Astrocyte (in vitro differentiated cells and primary cell): ENCODE measurements around the gene LGALS3BP.

DNA sequence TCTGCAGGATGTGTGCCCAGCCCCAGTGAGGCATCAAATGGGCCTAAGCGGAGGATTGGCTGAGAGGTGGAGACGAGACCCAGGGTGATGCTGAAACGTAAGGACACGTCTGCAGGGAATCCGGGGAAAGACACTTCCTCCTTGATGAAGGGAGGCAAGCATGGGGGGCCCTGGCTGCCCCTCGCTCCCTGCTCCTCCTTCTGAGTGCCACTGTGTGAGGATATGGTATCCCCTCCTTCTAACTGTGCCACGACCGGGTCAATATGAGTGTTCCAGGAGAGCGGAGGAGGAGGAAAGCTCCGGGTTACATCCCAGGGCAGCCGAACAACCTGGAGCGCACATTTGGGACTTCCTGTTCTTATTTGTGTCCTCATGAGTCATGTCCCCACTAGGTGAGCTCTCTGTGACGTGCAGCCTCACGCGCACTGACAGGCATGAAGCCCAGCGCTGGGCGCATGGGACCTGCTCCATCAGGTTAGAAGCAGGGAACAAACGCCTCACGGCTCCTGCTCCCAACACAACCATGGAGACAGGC, 92.8 kb upstream of the DNAH17 start:
- PRO-cap, result no peak
- RRBS, 2 experiments, result 98 to 100% methylated on average over 2 of the region's 19 CpGs

DNA sequence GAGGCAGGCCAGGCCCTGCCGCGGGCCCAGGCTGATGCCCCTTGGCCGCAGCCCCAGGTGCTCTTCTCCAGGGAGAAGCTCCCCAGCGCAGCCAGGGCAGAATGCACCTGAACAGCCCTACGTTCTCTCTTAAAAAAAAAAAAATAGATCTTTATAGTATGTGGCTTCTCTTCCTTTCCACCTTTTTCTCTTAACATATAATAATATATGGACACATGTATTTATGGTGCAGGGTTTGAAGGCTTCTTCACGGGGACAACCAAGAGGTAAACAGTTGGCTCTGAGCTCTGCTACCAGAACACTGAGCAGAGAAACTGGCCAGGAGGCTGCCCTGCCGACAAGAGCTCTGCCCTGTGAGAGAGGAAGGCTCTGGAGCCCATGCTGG, 98.3 kb upstream of the DNAH17 start:
- PRO-cap, result no peak
- RRBS, 2 experiments, result no CpG with 5 or more reads among the region's 7 CpGs

- PRO-cap, result no peak
- RRBS, 2 experiments, result 6 to 7% methylated on average over 3 of the region's 40 CpGs
Observed at GRCh38 chr17:78722821-78724248, 58.7 kb downstream of the CYTH1 start.

GRCh38 chr17:78768889-78769322, 13.2 kb downstream of the CYTH1 start:
- PRO-cap, result no peak
- RRBS, 2 experiments, result no CpG with 5 or more reads among the region's 3 CpGs

GRCh38 chr17:78785489-78785857, 3.4 kb upstream of the CYTH1 start:
- PRO-cap, result no peak
- RRBS, 2 experiments, result no CpG with 5 or more reads among the region's 3 CpGs

DNA sequence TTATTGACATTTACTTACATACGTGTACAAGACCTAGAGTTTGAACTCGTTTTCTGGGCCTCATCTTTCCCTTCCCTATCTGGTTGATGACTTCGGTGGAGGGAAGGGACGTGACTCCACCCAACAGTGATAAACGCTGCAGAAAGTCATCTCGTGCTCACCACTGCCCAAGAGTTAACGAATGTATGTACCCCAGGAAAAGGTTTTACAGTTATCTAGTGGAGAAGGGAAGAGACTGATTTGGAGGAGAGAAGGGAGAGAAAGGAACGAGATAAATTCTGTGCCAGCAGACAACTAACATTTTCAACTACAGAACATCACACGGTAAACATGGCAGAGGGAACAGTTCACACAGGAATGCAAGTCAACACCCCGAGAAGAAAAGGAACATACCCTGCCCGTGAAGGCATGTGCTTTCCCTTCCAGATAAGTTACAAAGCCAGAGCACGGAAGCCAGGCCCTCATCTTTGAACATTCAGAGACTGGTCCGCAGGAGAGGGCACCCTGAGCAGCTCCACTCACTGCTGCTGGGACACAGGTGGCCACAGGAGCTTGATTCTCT, 13.9 kb upstream of the CYTH1 start:
- PRO-cap, result no peak
- RRBS, 2 experiments, result no CpG with 5 or more reads among the region's 13 CpGs

DNA sequence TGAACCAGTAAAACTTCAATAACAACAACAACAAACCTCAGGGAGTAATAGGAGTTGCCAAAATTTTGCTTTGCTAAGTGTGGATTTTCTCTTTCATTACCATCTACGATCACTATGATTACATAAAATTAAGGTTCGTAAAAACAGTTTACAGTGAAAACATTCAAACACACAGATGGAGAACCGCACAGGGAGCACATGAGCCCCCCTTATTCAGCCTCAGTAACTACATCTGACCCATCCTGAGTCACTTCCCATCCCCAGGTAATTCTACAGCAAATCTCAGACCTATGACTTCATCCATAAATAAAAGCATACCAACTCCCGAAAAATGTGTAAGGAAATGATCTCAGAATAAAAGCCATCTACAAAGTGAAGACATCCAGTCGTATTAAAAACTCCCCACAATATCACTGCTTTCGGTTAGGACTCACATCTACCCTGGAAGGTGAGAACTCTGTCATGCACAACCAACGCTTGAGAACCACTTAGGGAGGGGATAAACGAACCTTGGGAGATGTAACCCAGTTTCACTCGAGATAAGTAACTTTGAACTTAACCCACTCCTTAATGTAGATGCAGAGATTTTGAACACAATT, 1.4 kb downstream of the USP36 start:
- PRO-cap, result no peak
- RRBS, 2 experiments, result no CpG with 5 or more reads among the region's 9 CpGs

DNA sequence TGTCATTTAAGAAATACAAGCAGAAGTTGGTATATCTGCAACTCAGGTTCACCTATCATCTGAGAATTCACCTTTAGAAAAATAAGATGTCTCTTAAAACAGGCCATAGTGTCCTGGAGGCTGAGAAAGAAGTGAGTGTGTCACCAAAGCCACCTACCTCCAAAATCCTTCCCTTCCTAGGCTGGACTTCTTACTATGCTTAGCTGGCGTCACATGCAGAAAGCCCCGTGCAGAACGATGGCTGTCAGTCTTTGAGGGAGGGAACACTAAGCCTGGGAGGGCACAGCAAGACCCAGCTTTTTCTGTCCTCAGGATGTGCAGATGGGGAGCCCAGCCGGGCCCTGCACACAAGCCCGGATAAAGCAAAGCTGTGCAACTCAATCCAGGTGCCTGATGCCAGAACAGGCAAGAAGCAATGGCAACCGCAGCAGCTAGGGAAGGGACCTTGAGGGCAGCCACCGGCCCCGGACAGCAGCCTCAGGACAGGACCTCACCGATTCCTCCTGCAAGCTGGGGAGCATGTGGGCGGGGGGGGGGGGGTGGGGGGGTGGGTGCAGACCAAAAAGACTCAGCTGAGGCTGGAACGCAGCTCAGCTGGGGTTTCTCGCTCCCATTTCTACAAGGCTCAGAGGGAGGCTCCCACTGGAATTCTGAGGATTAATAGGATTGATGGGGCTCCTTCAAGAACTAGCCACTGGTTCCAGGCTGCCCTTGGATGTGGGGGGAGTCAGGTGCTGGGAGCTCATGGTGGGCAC, 14.0 kb upstream of the USP36 start:
- PRO-cap, result no peak
- RRBS, 2 experiments, result 87% methylated on average over 2 of the region's 12 CpGs; no CpG with 5 or more reads in 1 of the 2 experiments

- PRO-cap, result no peak
- RRBS, 2 experiments, result no CpG with 5 or more reads among the region's 11 CpGs
Observed at GRCh38 chr17:78933192-78933806, 8.1 kb upstream of the TIMP2 start.

GRCh38 chr17:78947283-78948049, 22.3 kb upstream of the TIMP2 start:
- PRO-cap, result no peak
- RRBS, 2 experiments, result no CpG with 5 or more reads among the region's 16 CpGs

DNA sequence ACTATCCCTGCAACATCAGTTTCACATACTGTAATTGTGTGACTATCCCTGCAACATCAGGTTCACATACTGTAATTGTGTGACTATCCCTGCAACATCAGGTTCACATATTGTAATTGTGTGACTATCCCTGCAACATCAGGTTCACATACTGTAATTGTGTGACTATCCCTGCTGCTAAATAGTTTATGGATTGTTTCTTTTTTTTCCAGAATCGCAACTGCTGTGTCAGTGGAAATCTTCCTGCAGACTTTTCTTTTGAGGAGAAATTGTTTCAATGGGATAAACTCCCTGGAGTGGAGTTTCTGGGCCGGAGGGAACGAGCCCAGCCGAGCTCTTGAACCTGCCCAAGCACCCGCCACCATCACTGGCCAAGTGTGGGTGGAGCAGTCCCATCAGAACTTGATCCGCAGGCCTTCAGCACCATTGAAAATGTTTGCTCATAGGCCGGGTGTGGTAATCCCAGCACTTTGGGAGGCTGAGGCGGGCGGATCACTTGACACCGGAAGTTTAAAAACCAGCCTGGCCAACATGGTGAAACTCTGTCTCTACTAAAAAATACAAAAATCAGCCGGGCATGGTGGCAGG, 4.6 kb downstream of the LGALS3BP start:
- PRO-cap, result no peak
- RRBS, 2 experiments, result no CpG with 5 or more reads among the region's 11 CpGs

DNA sequence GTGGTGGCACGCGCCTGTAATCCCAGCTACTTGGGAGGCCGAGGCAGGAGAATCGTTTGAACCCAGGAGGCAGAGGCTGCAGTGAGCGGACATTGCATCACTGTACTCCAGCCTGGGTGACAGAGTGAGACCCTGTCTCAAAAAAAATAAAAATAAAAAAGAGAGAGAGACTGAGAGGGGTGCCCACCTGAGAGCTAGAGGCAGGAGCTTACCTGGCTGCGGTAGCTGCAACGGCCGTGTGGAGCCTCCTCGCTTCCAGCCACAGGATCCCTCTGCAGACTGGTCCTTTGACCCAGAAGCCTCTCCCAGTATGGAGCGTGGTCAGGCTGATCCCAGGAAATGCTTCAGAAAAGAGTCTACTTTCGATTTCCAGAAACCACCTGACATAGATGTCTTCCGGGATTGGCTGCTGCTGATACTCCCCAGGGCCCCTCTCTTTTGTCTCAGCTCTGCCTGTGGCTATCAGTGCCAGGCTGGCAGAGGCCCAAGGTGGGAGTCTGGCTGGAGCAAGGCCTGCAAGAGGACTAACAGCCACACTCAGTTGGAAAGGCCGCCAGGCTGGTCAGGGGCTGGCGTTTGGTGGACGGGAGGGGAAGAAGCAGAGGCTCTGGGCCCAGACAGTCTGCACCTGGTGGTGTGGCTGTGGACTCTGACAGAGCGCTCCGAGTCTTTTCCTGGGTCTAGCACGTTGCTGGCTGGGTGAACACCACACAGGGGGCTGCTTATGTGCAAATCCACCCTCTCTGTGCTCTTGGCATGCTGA, at the start of gene LGALS3BP:
LGALS3BP (minus strand) TSS at position 312 of the 763 bp plus-strand sequence.
- PRO-cap, result bidirectional peak, plus-strand start at position 465 of the sequence, minus-strand start at position 312 of the sequence
- RRBS, 2 experiments, result no CpG with 5 or more reads among the region's 18 CpGs

DNA sequence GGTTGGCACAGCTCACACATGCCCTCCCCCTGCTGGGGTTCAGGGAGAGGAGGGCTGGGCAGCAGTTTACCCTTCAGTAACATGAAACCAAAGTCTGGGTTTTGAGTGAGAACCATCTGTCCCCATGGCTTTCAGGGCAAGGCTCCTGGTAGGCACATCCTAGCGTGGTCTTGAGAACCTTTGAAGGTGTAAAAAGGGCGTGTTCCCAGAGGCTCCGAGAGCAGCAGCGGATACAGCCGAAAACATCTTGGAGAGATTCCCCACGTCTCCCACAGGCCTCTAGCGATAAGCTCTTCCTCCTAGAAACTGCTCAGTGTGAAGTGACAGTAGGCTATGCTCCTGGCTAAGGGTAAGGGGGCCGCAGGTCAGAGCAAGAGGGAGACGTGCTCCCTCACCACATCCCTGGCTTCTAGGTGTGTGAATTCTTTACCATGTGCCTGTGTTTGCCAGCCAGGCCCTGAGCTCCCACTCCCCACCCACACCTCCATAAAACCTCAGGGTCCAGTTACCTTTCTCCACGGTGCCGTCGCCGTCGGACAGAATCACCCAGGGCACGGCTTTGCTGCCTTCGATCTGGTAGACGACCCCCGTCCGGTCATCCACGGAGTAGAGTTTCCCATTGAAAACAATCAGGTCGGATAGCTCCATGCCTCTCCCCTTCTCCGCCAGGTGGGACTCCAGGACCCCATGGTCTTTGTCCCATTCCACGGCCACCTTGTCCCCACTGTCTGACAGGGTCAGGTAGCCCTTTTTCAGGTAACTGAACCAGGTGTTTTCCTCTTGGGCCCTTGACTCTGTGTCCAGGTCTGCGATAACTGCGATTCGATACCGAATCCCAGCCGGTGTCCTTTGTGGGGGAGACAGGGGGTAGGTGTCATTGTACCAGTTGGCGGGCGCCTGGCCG, 12.8 kb downstream of the CANT1 start:
- PRO-cap, result no peak
- RRBS, 2 experiments, result 98% methylated on average over 1 of the region's 31 CpGs; no CpG with 5 or more reads in 1 of the 2 experiments

GRCh38 chr17:79023135-79023527, 838 bp upstream of the C1QTNF1 start:
- PRO-cap, result no peak
- RRBS, 2 experiments, result no CpG with 5 or more reads among the region's 6 CpGs

DNA sequence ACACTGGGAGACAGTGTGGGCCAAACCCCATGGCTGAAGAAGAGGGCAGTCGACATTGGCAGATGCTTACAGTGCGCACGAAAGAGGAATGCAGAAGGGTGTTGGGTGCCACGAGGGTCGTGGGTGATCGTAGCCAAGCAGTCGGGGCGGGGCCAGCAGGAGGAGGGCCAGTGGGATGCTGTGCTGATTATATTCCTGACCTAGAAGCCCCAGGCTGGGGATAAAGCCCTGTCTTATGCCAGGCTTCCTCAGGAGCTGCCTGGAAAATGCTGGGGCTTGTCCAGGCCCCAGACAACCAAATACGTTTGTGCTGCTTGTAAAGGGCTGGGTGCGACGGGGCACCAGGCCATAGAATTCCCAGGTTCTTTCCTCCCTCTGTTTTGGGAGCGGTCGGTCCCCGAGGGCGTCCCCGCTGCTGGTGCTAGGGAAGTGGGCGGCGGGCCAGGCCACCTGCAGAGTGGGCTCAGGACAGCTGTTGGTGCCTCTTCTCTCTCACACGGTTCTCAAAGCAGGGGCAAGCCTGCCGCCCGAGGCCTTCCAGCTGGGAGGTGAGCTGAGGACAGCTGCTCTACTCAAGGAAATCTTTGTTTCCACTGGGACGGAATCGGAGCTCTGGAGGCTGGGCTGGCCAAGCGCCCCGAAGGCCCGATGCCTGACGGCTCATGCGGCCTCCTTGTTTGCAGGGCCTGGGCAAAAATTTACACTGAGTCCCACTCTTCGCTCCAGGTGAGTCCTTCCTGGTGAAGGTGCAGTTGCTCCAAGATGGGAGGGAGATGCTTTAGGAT, 10.0 kb downstream of the C1QTNF1 start:
- PRO-cap, result no peak
- RRBS, 2 experiments, result no CpG with 5 or more reads among the region's 29 CpGs

DNA sequence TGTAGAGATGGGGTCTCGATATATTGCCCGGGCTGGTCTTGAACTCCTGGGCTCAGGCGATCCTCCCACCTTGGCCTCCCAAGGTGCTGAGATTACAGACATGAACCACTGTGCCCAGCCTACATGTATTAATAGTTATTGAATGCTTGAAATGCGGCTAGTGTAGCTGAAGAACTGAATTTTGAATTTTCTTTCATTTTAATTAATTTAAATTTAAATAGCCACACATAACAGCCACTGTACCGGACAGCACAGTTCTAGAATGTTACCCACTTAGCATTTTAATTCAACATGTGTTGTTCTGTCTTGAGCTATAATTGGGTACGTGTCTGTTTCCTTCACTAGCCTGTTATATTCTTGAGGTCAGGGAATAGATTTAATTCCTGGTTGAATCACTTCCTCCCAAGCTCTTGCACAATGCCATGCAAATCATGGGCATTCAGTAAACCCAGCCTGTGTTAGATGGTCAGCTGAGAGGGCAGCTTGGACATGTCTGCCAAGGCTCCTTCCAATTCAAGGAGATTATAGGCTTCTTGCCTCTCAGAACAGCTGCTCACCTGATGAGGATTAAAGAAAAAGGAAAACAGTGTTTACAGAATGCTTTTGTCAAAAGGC, 12.5 kb downstream of the C1QTNF1 start:
- PRO-cap, result no peak
- RRBS, 2 experiments, result no CpG with 5 or more reads among the region's 6 CpGs

DNA sequence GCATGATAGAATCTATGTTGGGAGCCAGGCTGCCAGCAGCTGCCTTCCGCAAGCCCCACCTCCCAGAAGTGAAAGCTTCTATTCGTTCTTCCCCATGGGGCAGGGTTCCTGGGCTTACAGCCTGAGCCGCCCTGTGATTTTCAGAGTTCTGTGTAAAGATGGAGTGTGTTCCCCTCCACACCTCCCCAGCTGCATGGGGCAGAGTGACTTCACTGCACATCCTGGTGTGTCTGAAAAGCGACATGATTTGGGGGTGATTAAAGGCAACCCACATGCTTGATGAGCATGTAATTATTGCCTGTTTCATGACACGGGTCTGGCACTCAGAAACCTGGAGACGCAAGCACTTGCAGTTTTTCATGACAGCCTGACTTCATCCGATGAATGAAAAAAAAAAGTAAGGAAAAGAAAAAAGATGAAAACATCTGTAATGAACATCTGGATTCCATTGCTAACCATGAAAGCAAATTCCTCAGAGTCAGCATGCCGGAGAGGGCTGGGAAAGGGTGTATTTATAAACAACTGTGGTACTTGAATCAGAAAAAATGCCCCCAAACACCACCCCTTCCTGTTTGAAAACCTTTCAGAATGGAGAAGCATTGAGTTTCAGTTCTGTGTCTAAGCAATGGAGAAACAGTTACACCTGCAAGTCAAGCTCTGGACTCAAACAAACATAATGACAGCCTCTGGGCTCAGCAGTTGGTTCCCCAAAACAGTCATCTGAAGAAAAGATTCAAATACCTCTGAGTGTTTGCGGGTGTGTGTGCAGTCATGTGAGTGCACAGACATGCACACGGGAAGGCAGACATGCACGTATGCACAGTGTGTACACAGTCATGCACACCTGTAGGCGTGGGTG, 265.9 kb downstream of the ENGASE start:
- PRO-cap, result no peak
- RRBS, 2 experiments, result no CpG with 5 or more reads among the region's 12 CpGs

DNA sequence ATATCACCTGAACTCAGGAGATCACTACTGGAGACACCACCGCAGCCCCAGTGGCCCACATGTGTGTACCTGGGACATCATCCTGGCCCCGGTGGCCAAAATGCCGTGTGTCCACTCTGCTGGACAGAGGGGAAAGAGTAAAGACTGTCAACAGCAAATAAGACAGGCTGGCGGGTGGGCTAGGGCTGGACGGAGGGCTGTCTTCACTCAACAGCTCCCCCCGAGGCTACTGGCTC, 140.7 kb downstream of the RBFOX3 start:
- PRO-cap, result no peak
- RRBS, 2 experiments, result no CpG with 5 or more reads among the region's 6 CpGs

GRCh38 chr17:79579999-79580368, 30.9 kb downstream of the RBFOX3 start:
- PRO-cap, result no peak
- RRBS, 2 experiments, result no CpG with 5 or more reads among the region's 4 CpGs

GRCh38 chr17:79778298-79779221, 612 bp downstream of the CBX2 start:
- PRO-cap, result no peak
- RRBS, 2 experiments, result 2 to 3% methylated on average over 29 to 44 of the region's 76 CpGs